ENCODE measurements around a stretch of chr12.

DNA sequence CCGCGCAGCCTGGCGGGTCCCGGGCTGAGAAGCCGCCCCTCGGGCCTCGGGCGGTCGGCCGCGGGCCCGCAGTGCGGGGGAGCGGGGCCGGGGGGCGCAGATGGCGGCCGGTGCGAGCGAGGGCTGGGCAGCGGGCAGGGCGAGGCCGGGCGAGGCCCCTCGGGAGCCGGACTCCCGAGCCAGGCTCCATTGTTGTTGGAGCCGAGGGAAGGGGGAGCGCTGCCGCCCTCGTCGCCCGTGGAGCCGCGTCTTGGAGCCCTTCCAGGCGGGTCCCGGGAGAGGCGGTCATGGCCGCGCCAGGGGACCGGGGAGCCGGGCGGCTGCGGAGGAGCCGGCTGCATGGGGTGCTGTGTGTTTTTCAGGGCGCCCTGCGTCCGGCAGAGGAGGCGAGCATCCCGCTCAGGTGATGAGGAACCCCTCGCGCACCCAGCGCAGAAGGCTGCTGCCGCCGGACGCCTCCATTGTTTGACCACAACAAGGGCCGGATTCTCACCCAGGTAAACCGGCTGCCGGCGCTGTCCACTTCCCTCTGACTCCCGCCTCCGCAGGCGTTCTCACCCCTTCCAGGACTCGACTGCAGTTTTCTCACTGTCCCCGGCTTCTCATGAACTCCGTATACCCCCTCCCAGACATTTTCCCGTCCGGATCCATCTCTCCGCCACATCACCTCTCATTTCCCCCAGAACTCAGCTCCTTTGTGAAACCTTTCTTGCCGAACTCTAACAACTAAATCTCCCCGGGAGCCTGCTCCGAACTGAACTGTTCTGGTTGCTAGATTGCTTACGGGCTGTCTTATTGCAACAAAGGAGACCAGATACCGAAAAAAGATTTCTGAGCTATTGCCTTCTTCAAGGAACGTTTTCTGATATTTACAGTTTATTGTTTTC, 752 bp downstream of the ZNF664 start:
- PRO-cap, 2 experiments = peak in 2 of 2 experiments; most common minus-strand start position 531 of the sequence (in 2)

GRCh38 chr12:124006446-124006958, 33.5 kb downstream of the ZNF664 start:
- PRO-cap, 2 experiments = no peak in any of the 2 experiments

DNA sequence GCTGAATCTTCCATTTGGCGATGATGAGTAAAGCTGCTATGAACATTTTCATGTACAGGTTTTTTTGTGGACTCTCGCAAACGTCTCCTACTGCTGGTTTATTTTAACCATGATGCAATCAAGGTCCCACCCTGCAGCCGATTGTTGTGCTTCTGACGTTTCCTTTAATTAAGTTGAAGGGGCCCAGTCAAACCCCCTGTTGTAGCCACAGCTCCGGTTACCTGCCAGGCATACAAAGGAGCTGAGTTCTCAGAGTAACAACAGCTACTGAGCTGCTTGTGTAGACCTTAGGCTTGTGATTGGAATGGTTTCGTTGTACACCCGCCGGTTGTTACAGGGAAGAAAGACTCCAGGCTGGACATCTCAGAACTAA, 63.3 kb downstream of the ZNF664 start:
- PRO-cap, 2 experiments = no peak in any of the 2 experiments

GRCh38 chr12:124094094-124094767, 121.2 kb downstream of the ZNF664 start:
- PRO-cap, 2 experiments = no peak in any of the 2 experiments

DNA sequence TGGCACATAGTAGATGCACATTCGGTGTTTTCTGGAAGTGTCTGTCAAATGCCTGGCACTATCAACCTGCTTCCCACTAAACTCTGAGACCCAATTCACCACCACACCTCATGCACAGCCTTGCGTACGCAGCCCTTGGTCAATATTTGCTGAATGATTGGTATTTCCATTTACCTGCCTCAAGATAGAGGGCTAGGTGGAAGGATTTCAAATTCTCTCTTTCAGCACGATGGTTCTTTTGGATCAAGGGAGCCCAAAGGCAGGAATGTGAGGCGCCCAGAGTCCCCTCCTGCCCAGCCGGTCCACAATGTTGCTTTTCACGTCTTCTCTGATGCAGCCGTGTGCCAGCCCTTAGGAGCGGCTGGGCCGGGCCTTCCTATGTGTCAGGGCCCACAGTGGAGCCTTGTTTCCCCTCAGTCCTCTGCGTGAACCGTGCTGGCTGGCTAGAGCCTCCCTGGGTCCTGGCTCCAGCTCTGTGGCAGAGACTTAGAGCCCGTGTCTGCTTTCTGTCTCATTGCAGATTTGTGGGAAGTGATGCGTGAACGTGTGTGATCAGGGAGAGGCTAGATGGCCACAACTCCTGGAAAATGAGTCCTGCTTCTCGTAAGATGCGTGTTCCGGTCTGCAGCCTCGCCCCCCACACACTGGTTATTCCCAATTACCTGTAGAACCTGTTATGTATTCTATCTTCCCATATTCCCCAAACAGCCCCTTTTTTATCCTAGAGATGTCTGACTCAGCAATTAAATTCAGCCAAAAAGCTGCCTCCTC, 99.8 kb upstream of the RFLNA start:
- PRO-cap, 2 experiments = no peak in any of the 2 experiments

DNA sequence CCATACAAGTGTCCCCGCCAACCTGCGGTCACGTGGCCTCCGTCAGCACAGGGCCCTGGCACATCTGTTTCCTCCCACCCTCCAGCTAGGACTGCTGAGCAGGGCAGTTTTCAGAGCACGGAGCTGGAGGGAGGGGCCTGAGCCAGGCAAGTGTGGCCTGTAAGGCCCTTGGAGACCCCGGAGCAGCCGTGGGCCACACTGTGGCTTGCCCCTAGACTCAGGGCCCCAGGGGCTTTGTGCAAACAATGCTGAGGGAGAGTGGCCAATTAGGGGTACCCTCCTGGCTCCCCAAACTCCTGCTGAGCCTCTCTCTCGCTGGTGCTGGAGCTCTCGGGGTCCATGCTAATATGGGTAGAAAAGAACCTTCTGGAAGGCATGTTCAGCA, 16.9 kb upstream of the RFLNA start:
- PRO-cap, 2 experiments = no peak in any of the 2 experiments

DNA sequence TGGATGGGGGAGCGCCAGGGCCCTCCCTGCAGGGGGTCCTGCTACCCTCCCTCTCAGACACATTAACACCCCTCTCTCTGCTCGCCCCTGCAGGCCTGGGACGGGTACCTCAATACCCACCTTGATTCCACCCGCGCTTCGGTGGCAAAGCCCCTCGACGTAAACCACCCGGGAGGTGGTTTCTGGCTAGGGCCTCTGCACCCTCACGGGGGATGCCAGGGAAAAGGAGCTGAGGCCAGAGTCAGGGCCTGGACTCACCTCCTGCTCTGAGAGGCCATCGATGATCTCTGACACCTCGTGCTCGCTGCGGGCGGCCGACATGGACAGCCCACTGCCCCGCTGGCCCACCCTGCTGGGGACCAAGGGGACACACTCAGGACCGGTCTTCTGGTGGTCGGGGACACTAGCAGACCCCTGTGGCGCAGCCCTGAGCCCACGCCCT, 134.5 kb downstream of the RFLNA start:
- PRO-cap, 2 experiments = no peak in any of the 2 experiments

DNA sequence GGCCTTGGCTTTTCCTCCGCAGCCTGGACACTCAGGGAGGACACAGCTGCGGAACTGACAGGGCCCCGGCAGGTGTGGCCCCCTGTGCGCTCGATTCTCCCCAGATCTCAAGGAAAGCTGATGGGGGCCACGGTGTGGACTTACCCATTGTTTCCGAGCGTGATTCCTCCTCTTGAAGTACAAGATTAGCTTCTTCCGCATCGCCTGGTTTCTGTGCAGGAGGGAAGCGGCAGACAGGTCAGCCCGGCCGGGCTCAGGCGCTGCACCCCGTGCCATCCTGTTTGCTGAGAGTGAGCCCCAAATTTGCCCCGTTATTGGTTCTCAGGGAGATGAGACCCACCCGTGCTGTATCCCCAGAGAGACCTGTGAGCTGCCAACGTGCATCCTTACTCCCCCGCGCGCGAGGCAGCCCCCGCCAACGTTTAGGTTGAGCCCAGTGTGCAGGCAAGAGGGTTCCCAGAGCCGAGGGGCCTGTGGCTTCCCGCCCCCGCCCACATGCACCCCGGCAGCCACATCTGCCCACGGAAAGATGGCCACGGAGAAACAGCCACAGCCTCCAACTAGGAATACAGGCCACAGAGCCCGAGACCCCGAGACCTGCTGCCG, 129.5 kb downstream of the NCOR2 start:
- PRO-cap, 2 experiments = no peak in any of the 2 experiments

DNA sequence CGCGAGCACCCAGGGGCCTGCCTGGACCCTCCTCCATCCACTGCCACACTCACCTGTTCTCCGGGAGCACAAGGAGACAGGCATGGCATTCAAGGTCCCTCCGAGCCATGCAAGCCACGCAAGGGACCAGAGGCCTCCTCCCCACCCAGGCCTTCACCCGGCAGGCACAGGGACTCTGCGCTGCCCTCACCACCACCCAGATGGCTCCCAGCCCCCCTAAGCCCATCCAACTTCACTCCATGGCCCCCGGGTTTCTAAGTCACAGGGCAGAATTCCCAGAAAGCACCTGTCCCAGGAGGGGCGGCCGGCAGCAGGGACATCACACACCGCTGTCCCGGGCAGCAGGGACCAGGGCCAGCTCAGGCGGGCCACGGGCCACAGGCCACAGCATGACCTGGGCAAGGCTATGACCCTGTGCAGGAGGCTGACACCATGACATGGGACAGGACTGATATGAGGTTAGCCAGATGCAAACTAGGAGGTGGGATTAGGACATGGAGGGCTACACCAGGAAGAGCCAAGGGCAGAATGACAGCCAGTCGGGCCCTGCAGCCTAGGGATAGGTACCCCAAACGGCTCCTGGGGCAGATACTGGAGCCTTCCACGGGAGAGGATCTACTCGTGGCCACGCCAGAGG, 71.8 kb downstream of the NCOR2 start:
- PRO-cap, 2 experiments = no peak in any of the 2 experiments

DNA sequence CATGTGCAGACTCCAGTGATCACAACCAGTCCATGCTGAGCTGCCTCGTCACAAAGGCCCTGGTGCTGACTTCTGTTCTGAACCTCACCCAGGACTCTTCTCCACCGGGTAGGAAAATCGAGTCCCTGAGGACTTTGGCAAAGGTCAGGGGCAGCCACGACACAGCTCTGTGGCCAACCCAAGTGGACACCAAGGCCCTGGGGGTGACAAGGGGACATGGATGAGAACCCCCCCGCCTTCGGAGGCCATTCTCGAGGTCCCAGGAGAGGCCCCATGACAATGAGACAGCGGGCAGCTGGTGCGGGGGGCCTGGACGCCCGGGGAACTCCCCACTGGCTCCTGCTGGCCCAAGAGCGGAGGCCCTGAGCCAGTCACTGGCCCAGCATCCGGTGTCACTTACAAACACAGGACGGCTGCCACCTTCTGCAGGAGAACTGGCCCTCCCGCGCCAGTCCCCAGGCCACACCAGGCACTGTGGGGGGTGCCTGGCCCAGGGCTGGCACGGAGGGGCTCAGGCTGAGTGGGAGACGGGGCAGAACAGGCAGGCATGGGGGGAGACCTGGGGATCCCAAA, 51.5 kb downstream of the NCOR2 start:
- PRO-cap, 2 experiments = no peak in any of the 2 experiments

GRCh38 chr12:124538272-124538851, 29.1 kb downstream of the NCOR2 start:
- PRO-cap, 2 experiments = no peak in any of the 2 experiments

DNA sequence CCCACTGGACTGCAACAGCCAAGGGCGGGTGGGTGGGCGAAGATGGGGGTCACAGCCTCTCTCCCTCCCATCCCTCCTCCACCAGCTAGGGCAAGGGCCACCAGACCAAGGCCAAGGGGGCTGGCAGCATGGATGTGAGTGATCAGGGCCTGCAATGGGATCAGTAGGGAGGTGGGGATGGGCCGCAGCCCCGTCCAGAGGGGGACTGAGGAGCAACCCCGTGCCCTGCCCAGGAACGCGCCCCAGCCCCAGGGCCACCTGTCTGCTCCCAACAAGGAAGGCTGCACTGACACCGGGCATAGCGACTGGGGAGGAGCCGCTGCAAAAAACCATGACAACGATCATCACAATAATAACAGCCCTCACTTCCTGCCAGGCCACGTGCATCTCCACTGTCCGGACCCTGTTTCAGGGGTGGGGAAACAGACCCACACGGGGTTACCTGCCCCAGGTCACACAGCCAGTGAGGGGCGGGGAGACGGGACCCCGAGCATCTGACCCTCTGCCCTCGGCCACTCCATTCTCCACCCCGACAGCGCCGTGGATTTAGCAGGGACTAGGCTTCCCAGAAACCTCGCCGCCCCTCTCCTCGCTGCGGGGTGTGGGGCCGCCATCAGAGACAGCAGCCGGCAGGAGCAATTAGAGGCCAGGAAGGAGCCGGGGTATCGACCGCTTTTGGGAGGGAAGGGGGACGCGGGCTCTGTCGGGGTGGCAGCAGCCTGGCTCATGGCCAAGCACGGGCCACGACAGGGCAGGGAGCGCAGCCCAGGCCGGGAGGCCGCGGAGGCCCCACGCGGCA, 24.2 kb downstream of the NCOR2 start:
- PRO-cap, 2 experiments = no peak in any of the 2 experiments

- PRO-cap, 2 experiments = no peak in any of the 2 experiments
Observed at GRCh38 chr12:124582132-124582544, 14.7 kb upstream of the NCOR2 start.

GRCh38 chr12:124608789-124609569, 41.6 kb upstream of the NCOR2 start:
- PRO-cap, 2 experiments = no peak in any of the 2 experiments

DNA sequence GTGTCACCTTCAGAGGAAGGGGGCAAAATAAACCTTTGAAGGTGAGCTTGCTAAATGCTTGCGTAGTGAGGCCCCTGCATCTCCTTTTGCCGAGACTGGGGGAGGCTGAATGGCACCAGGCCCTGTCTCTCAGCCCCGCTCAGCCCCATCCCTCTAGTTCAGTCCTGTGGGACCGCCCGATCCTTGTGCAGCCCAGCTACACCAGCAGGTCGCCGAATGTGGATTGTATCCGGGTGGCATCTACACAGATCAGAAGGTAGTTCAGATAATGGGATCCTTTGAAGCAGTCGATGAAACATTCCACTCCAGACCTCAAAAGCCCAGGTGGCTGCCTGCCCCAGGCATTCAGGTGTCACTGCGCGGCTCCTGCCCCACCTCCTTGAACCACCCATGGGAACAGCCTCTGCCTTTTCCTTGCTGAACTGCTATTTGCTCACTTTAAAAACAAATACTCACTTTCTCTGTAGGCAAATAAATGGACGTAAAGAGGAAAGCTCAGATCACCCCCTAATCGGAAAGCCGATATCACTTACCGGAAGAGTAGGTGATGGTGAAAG, 100.2 kb upstream of the NCOR2 start:
- PRO-cap, 2 experiments = peak in 1 of 2 experiments; most common minus-strand start position 364 of the sequence (in 1)

DNA sequence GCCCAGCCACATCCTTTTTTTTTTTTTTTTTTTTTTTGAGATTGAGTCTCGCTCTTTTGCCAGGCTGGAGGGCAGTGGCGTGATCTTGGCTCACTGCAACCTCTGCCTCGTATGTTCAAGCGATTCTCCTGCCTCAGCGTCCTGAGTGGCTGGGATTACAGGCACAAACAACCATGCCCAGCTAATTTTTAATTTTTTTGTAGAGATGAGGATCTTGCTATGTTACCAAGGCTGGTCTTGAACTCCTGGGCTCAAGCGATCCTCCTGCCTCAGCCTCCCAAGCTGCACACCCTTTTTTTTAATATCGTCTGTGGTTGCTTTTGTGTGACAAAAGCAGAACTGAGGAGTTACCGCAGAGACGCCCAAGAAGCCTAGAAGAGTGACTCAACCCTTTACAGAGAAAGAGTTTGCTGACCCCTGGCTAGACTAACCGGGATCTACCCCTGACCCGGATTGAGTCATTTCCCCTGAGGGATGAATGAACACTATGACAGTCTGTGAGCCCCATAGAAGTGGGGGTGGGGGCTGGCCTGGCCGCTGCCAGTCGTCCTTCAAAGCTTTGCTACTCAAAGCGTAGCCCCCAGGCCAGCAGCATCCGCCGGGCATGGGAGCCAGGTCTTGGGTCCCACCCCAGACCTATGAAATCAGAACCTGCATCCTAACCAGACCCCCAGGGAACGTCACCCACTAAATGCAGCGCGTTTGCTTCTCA, 113.9 kb upstream of the NCOR2 start:
- PRO-cap, 2 experiments = no peak in any of the 2 experiments

DNA sequence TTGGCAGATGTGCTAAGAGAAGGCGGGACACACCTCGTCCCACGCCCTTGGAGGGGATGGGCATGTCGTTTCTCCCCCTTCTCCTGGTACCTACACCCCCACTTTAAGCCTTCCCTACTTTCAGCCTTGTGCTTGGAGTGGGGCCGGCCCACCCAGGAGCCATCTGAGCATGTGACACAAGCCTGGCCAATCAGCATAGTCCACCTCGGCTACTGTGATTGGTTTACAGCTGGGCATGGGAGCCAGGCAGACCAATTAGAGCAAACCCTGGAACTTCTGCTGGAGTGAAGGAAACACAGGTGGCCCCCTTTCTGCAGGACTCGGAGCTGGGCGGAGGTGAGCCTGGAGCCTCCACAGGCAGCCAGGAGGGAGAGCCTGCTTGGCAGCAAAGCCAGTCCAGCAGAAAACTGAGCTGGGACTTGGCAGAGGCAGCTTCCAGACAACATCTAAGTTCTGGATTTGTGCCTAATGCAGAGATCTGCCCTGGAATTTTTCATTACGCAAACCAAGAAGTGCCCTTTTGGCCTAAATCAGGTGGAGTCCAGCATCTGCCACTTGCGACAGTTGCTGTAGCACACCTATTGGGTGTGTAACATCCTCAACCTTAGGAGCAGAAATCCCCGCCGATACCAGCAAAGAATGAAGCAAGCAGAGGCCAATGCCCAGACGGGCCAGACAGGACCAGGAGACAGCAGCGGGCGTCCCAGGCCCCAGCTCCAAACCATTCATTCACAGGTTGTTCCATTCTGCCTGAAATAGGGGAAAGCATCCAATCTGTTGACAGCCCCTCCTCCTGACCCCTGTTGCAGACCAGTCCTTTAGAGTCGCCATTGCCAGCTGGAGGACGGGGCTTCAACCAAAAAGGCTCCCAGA, 59.5 kb downstream of the SCARB1 start:
- PRO-cap, 2 experiments = peak in 1 of 2 experiments; most common plus-strand start position 316 of the sequence (in 1); most common minus-strand start position 409 of the sequence (in 1)

- PRO-cap, 2 experiments = peak in 1 of 2 experiments; most common plus-strand start chr12:124915400 (in 1); most common minus-strand start chr12:124915303 (in 1)
Observed at GRCh38 chr12:124915180-124915572, 726 bp upstream of the UBC start.

DNA sequence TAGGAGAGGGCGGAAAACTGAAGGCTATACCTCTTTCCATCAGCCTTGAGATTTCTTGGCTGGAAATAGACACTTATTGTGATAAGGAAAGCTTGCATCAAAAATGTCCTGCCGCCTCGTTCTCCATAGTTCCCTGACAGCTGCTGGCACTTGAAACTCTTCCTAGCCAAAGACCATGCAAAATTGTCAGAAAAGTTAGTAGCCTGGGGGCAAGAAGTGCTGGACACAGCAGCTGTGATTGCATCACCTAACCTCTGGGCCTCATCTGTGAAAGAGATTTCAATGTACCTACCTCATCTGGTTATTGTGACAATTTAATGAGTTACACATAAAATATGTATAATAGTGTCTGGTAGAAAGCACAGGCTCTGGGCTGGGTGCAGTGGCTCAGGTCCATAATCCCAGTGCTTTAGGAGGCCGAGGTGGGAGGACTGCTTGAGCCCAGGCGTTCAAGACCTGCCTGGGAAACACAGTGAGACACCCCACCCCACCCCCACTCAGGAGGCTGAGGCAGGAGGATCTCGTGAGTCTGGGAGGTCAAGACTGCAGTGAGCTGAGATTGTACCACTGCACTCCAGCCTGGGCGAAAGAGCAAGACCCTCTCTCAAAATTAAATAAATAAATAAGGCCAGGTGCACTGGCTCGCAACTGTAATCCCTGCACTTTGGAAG, 9.8 kb upstream of the UBC start:
- PRO-cap, 2 experiments = no peak in any of the 2 experiments

- PRO-cap, 2 experiments = peak in 2 of 2 experiments; most common plus-strand start chr12:124939965 (in 1); most common minus-strand start chr12:124939576 (in 1)
Observed at GRCh38 chr12:124939447-124940577, 25.4 kb upstream of the UBC start.